ENCODE measurements around a stretch of chr20.

DNA sequence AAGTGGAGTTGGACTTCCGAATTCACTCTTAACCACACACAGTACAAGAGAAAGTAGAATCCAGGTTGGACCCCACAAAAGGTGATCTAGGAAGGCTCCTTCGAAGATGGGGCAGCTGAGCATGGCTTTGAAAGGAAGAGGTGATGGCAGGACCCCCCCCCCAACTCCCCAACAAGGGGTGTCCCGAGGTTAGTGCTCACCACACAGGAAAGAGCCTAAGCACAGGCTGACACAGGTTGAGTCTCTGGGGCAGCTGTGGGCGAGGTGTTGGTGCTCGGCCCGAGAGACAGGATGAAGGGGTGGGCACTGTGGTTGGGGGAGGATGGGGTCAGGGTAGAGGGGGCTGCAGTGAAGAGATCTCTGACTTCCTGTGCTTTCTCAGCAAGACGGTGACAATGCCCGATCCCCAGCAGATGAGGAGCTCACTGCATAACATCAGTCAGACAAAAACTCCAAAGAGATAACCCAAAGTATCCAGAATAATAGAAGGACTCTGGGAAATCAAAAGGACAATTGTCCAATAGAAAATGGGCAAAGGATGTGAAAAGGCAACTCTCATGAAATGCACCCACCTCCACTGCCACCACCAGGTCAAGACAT lies 108.5 kb downstream of the PREX1 start:
- RRBS = no CpG with 5 or more reads among the region's 8 CpGs

- RRBS = no CpG with 5 or more reads among the region's 6 CpGs
These were observed 88.3 kb downstream of the PREX1 start for GRCh38 chr20:48739347-48740017.

DNA sequence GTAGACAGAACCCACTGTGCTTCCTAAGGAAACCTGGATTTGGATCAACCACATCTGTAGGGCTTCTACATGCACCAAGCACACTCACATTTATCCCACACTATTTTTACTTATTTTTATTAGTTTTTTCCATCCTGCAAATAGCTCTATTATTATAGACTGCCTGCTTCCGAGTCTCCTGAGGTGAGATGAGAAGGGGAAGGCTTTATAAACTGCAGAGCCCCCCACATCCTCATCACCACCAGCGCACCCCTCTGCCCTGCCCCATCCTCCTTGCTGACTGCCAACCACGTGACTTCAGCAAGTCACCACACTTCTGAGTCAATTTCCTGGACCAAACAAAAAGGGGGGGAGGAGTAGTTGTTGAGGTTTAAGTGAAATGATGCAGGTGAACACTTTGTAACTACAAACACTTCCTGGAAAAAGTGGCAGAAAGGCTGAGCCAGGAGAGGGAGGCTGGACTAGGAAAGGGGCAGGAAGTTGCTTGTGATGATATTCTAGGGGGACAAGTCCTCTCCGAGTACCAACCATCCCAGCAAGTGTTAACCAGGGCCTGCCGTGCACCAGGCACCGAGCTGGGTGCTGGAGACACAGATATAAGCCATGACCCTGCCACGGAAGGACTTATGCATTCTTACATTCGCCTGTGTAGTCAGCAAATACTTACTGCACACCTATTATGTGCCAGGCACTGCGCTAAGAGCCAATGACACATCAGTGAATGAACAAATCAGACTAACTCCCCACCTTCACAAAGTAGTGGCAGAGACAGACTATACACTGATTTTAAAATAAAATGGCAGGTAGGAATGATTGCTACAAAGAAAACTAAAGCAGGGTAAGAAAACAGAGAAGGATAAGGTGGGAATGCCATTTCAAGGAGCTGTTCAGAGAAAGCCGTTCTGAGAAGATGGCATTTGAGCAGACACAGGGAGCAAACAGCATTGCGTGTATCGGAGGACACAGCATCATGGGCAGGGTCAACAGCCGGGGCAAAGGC lies 67.3 kb downstream of the PREX1 start:
- RRBS = no CpG with 5 or more reads among the region's 13 CpGs

GRCh38 chr20:48761194-48761894 lies 66.5 kb downstream of the PREX1 start:
- RRBS = no CpG with 5 or more reads among the region's 8 CpGs

- RRBS = no CpG with 5 or more reads among the region's 3 CpGs
These were observed 1.3 kb upstream of the ARFGEF2 start for GRCh38 chr20:48920013-48920719.

DNA sequence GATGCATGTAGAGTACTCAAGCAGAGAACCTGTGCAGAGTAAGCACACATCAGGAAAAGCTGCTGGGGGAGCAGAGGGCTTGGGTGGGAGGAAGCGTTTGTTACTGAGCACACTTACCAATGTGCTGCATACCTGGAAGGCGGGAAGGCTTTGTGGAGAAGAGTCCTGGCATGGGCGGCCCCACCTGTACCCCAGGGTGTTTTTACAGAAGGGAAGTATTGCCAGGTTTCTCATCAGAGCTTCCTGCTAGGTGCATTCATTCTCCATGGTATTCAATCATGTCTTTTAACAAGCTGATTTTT lies 52.9 kb downstream of the CSE1L start:
- RRBS = no CpG with 5 or more reads among the region's 3 CpGs

- RRBS = no CpG with 5 or more reads among the region's 16 CpGs
These were observed 56.5 kb downstream of the CSE1L start for GRCh38 chr20:49102207-49103425.

GRCh38 chr20:49287053-49288007 lies 9.5 kb upstream of the ZNFX1 start:
- RRBS = no CpG with 5 or more reads among the region's 4 CpGs

DNA sequence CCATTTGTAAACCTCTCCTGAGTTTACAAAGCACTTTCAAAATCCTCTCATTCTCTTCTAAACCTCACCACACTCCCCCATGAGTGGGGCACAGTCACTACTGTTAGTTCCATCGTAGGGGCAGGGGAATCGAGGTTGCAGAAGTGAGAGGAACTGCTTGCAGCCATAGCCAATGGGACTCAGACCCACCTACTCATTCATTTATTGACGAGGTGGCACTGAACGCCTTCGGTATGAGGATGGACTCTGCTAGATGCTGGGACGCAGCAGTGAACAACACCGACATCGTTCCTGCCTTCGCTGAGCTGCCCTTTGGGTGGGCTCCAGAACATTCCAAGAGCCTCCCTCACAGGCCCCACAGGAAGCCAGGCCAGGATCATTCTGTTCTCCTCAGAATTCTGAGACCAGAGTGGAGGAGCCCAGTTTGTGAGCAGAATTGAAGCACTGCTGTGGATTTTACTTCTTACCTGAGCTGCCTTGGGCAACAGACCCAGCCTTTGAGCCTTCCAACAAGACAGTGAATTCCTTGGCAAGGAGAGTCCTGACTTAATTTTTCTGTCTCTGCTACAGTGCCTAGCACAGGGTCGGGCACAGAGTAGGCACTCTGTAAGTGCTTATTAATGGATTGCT lies 82.1 kb downstream of the KCNB1 start:
- RRBS = no CpG with 5 or more reads among the region's 10 CpGs

DNA sequence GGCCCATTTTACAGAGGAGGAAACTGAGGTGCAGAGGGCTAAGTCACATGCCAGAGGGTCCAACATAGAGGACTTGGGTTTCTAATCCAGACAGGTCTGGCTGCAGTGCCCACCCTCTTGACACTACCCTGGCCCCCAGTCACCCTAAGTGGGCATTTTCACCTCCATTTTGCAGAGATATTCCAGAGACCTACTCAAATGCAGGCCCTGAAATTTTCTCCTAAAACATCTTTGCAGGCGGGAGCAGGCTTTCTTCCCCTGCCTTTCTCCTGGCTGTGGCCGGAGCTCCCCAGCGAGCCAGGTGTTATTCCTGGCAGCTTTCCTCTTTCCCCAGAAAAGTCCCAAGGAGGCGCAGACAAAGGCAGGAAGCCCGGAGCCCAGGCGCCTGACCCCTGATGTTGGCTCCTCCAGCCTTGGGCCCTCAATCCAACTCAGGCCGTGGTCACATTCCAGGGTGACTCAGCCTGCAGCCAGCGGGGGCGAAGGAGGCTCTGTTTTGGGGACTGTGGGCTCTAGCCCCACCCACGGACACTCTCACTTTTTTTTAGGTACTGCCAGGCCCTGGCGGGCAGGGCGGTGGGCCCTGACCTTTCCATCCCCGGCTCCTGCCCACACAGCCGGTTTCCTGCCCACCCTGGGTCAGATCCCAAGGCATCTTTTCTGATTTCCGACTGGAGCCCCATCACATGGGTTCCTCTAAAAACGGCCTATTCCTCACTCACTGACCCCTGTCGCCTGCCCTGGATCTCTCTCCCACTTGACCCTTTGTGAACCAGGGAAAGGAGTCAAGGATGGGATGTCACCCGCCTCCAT lies 5.7 kb downstream of the PTGIS start:
- RRBS = 21% methylated on average over 2 of the region's 18 CpGs

- RRBS = no CpG with 5 or more reads among the region's 15 CpGs
These were observed 47.7 kb upstream of the PTGIS start for GRCh38 chr20:49615523-49616241.

DNA sequence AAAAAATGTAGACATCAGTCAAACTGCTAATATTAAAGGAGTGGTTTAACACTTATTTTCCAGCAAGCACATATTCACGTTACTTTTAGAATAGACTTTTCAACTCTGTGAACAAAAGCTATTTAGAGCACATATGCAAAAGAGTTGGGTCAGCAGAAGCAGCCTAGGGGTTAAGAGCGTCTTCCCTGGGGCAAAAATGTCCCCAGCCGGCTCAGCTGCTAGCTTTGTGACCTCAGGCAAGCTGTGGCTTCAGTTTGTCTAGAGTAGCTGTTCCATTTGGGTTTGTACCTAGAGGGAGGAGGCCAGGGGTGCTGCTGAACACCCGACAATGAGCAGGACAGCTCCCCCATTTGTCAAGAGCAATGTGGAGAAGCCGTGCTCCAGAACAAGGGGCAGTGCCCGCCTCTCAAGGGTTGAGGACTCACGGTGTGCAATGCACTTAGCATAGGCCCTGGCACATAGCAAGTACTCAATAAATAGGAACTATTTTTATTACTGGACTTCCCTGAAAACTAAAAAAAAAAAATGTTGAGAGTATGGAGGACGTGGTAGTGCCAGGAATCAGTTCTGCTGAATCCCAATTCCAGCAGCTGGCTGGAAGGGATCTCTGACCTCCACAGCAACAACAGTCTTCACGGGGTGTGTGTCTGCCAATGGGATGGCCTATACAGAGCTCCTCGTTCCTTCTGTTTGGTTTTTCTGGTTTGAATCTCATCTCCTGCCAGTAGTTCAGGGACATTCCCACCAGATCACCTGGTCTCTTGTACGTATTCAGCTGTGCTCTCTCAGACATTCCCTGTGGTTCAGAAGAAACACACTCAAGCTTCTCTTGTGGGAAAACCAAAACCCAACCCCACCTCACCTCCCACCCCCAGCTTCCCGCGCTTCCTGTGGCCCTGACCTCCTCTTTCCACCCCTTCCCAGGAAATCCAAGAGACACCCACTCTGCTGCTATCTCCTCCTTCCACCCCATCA lies 62.9 kb upstream of the PTGIS start:
- RRBS = no CpG with 5 or more reads among the region's 13 CpGs

GRCh38 chr20:49640276-49640897 lies 72.5 kb upstream of the PTGIS start:
- RRBS = no CpG with 5 or more reads among the region's 10 CpGs

- RRBS = no CpG with 5 or more reads among the region's 3 CpGs
These were observed 2.7 kb downstream of the B4GALT5 start for GRCh38 chr20:49710898-49711390.

GRCh38 chr20:49711677-49712505 lies 1.8 kb downstream of the B4GALT5 start:
- RRBS = no CpG with 5 or more reads among the region's 7 CpGs

GRCh38 chr20:49724420-49725416 lies 11.0 kb upstream of the B4GALT5 start:
- RRBS = no CpG with 5 or more reads among the region's 8 CpGs

GRCh38 chr20:49886407-49887123 lies 28.8 kb downstream of the SPATA2 start:
- RRBS = no CpG with 5 or more reads among the region's 29 CpGs

DNA sequence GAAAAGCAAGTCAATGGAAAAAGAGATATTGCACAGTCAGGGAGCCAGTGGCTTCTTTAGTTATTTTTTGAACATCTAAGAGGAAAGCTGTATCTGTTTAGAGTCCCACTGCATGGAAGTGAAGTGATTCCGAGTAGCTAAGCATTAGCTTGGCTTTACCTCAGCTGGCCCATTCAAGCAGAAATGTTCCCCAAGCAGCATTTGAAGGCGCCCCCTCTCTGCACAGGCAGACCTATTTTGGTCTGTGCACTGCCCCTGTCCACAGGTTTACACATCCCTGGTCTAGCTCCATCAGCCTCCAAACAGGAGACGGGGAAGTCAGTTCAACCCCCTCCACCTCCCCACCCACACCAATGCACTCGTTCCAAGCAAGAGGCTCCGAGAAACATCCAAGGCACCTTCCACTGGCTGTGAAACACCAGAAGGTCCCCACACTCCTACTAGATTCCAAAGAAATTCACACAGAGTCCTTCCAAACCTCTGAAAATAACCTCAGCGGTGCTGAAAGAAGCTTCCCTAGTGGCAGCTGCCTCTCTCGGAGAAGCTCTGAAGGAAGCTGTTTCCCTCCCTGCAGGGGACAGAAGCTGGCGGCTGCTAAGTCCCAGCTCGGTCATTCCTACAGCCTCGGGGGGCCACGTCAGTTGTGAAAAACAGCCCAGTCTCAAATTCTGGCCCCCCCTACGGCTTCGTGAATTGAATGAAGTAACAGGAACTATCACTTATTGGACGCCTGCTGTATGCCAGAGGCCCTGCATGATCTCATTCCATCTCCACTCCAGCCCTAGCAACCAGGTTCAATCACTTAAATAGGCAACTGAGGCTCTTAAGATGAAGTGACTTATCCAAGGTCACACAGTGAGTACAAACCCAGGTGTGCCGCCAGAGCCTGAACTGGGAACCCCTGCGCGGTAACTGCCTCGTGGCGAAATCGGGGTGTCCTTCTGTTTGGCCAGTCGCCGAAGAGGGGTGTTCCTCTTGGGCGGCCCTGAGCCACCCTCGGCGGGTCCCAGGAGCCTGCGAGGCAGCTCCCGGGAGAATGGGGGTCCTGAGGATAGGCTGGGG lies 835 bp downstream of the SPATA2 start:
- RRBS = 0% methylated on average over 1 of the region's 27 CpGs

GRCh38 chr20:49936621-49937389 lies 608 bp downstream of the RNF114 start:
- RRBS = no CpG with 5 or more reads among the region's 34 CpGs

- RRBS = 4% methylated on average over 2 of the region's 13 CpGs
These were observed 64.5 kb downstream of the UBE2V1 start for GRCh38 chr20:50048291-50048979.